Umbilical cord (tissue), 2 donors: ENCODE results near the gene CBLN4.

- RAMPAGE, long total RNA: no peak
Measured at GRCh38 chr20:53611234-53612059, 17.8 kb upstream of the ZNF217 start.

GRCh38 chr20:53652043-53653028 is 58.7 kb upstream of the ZNF217 start:
- RAMPAGE, long total RNA: no peak

DNA sequence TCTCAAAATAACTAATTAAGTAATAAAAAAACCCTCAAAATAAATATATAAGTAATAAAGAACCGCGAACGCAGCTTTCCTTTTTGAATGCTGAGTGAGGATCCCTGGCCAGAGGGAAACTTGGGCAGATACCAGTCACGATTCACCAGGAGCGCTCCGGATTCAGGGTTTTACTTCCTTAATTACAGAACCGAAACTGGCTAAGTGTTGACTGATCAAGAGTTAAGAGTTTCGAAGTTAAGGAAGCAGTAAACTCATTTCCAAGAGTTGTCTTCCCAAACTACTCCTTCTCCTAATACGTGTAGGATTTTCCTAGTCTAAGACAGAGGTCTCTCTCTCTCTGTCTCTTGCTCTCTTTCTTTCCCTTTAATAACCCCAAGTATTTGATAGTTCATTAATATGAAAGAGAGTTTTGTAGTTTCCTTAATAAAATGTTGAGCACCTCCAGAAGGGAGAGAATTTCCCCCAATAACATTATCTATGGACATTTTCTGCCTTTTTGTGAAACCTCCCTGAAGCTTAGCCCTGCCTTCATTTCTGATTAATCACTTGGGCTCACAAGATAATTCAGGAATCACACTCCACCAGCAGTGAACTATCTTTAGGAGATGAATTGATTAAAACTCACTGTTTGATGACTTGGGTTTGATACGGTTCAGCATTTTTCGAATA is 61.5 kb upstream of the ZNF217 start:
- RAMPAGE, long total RNA: no peak

GRCh38 chr20:53660991-53661445 is 67.4 kb upstream of the ZNF217 start:
- RAMPAGE, long total RNA: no peak

GRCh38 chr20:53711409-53711655 is 117.7 kb upstream of the ZNF217 start:
- RAMPAGE, long total RNA: no peak

GRCh38 chr20:53753175-53754267 is 159.9 kb upstream of the ZNF217 start:
- RAMPAGE, long total RNA: no peak

DNA sequence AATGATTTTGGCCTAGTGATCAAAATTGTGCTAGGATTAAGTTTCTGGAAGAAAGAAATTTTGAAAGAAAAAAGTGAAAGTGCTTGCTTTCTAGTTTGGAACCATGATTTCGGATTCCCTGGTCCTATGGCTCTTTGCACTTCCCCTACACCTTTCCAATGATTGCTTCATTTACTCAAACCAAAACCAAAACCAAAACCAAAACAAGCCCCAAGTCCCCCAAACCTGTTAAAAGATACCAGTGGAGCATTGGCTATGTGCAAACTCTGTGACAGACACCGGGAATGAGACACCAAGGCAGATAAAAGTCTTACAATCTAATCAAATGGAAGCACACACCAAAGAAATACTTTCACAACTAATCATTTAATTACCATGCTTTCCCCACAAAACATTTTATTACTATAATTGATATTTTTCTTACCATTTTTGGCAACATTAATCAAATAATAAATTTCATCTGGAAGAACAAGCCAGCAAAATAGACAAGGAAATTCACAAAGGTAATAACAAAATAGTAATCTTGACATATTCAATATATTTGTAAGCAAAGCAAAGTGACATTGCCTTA is 174.0 kb upstream of the ZNF217 start:
- RAMPAGE, long total RNA: no peak

DNA sequence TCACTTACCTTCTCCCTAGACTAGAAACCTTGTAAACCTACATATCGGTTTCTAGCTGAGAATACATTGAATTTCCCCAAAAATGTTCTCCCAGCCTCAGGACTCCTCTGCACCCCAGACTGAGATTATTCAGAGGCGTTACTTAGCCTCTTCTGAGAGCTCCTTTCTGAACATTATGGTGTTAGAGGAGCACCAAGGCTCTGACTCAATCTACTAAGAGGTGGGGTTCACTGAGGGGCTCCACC is 185.7 kb downstream of the BCAS1 start:
- RAMPAGE, long total RNA: no peak

DNA sequence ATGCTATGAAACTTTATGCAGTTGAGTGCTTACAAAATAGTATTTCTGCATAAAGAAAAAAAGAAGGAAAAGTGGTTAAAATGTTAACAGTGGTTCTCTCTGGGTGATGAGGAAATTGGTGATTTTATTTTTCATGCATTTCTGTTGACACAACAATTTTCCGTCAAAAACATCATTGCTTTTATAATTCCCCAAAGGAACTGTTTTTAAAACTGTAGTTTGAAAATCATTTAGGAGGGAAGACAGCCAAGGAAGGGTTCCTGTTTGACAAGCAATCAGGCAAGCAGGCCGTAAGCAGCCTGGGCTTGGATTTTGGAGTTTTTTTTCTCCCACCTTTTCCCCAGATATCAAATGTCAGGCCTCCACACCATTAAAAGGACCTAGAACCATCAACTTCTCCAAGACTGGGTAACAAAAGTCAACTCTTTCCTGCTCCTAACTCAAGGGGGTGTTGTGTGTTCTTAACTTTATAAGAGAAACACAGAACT is 146.8 kb downstream of the BCAS1 start:
- RAMPAGE, long total RNA: no peak

GRCh38 chr20:53939342-53939868 is 131.0 kb downstream of the BCAS1 start:
- RAMPAGE, long total RNA: no peak

DNA sequence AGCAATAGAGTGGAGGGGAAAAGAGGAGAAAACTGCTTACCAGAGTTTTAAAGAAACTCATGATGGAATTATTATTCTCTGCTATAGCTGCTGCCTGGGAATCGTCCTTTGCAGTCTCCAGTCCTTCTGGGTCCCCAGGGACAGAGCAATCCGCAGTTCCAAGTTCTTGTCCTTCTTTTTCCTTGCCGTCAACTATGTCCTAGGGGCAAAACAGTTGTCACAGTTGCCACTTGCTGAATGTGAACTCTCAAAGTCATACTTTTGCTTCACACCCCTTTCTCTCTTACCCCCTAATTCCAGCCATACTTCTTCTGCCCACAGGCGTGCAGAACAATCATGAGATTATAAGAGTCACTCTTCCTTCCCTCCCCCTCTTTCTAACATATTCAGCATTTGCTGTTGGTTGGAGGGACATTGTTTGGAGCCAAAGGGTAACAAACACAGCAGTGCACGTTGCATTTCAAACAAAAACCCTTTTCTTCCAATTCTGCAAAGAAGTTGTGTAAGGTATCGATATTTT is 74.5 kb downstream of the BCAS1 start:
- RAMPAGE, long total RNA: no peak

GRCh38 chr20:54069007-54069446 is 1.4 kb downstream of the BCAS1 start:
- RAMPAGE, long total RNA: no peak

- RAMPAGE, long total RNA: no peak
Measured at GRCh38 chr20:54172419-54173363, 1.1 kb downstream of the CYP24A1 start.

GRCh38 chr20:54350397-54350625 is 125.1 kb upstream of the DOK5 start:
- RAMPAGE, long total RNA: no peak

DNA sequence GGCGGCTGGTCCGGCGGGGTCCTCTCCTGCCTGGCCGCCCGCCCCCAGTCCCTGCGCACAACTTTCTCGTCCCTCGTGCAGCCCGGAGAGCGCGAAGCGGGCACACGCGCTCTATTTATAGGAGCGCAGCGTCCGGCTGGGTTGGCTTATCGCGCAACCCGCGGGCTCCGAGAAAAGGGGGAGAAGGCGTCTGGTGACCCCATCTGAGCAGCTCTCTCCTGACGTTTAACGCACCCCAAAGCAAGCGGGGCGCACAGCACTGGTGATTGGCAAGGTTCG is 490 bp downstream of the CBLN4 start:
- RAMPAGE, long total RNA: no peak

DNA sequence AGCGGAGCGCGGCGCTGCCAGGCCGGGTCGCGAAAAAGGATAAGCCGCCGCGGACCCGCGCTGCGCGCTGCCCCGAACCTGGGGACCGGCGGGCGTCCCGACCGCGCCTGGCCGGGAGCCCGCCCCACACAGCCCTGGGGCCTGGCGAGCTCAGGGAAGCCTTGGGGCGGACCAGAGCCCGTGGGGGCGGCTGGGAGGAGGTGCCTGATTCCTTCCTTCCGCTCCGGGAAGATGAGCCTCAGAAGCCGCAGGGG is at the start of gene CBLN4:
CBLN4 (minus strand) TSS at position 173 of the 254 bp plus-strand sequence.
- RAMPAGE, long total RNA: no peak

GRCh38 chr20:56450256-56450614 is 18.2 kb upstream of the RTF2 start:
- RAMPAGE, long total RNA: no peak

- RAMPAGE, long total RNA: no peak
Measured at GRCh38 chr20:56476812-56477260, 8.4 kb downstream of the RTF2 start.

- RAMPAGE, long total RNA: no peak
Measured at GRCh38 chr20:56554686-56555355, 21.8 kb downstream of the FAM209B start.

DNA sequence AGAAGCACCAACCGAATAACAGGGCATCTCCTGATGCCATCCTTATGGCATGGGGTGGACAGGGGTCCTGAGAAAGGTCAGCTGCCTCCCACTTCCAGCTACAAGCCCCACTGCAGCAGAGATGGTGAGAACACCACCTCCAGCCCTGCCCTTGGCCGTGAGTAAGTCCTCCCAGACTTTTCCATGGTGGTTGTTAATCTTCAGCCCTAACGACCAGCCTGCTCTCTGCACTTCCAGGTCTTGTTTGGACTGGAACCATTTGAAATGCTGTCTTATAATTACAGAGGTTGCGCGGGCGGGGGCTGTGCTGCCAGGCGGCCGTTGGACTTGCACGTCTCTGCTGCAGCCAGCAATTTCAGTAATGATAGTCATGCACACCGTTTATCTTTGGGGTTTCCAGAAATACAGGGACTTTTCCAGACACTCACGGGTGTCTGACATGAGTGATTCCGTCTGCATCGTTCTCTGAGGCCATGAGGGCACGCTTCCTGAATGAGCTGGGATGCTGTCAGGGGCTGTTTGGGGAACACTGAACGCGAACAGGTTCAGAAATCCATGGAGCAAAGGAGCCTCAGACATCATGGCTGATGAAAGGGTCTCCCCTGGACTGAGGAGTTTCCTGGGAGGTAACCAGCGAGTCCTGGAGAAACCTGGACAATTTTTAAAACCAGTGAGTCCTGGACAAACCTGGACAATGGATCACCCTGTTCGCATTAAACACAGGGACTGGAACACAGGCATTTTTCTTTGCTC is 118.1 kb downstream of the BMP7 start:
- RAMPAGE, long total RNA: no peak